Skeletal muscle satellite cell (primary cell): Measurements from ENCODE around the gene AKR1B1.

GRCh38 chr7:131164352-131165105 lies 163.1 kb upstream of the MKLN1 start:
- CAGE, long polyA plus RNA: no peak

DNA sequence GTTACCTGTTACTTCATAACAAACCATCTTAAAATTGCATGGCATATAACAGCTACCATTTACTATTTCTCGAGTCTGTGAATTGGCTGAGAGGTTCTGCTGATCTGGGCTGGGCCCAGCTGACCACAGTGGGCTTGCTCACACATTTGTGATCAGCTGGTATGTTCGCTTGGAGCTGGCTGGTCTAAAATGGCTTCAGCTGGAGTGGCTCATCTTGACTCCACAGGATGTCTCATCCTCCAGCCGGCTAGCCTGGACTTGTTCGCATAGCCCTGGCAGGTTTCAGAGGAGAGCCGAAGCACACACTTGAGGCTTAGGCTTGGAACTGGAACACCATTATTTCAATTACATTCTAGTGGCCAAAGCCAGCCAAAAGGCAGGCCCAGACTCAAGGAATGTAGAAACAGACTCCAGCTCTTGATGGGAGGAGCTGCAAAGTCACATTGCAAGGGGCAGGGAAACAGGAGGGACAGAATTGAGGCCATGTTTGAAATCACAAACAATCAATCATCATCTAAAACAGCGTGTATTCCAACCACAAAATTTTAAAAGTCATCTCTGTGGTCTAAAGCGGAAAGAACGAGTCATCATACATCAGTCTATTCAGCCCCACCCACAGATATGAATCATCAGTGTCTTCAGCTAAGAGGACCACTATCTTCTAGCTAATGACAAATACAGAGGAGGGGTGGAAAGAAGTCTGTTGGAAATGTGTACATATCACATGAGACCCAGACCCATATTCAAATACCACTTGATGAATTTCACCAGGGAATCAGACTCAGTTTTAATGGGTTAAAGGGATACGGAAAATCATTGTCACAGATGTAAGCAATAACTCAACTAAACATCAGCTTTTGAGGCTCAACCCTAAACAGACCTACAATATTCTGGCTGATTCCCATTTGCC lies 139.1 kb upstream of the MKLN1 start:
- CAGE, long polyA plus RNA: no peak

GRCh38 chr7:131414418-131415023 lies 86.8 kb downstream of the MKLN1 start:
- CAGE, long polyA plus RNA: no peak

- CAGE, long polyA plus RNA: no peak
Observed at GRCh38 chr7:131419462-131420547, 92.1 kb downstream of the MKLN1 start.

DNA sequence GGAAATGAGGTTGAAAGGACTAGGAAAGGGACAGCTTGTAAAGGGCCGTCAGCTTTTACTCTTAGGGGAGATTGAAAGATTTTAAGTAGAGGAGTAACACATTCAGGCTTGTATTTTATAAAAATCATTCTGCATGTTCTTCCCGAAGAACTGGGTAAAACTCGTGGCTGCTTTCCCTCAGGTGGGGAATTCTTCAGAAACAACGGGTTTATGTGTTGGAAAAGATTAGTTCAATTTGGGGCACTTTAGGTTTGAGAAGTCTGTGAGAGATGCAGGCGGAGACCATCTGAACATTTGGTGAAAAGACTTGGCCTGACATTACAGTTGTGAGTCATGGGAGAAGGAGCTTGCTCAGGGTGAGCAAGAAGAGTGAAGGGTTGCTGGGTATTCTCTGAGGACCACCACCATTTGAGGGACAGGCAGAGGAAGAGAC lies 88.8 kb downstream of the PODXL start:
- CAGE, long polyA plus RNA: no peak

GRCh38 chr7:131503498-131504625 lies 52.6 kb downstream of the PODXL start:
- CAGE, long polyA plus RNA: no peak

DNA sequence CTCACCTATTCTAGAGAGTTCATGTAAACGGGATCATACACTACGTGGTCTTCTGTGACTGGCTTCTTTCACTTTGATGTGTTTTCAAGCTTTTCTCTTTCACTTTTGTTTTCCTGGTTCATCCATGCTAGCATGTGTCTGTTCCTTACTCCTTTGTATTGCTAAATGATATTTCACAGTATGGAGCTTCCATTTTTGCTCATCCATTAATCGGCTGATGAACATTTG lies 33.8 kb downstream of the PODXL start:
- CAGE, long polyA plus RNA: no peak

DNA sequence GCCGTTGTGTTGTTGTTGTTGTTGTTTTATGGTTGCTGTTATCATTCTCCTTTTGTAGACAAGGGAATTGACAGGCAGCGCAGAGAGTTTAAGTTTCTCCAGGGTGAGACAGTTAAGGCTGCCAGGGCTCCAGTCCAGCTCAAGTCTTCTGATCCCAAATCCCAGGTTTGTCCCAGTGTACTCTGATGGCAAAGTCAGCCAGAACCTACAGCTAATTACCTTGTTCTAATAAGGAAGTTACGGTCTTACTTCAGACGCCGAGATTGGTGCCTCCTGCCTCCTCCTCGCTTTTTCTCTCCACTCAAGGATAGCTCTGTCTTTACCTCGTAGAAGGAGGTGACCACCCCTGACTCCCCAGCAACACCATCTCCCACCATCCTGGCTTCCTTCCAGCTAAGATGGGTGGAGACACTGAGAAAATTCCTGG lies 21.4 kb upstream of the PODXL start:
- CAGE, long polyA plus RNA: no peak

DNA sequence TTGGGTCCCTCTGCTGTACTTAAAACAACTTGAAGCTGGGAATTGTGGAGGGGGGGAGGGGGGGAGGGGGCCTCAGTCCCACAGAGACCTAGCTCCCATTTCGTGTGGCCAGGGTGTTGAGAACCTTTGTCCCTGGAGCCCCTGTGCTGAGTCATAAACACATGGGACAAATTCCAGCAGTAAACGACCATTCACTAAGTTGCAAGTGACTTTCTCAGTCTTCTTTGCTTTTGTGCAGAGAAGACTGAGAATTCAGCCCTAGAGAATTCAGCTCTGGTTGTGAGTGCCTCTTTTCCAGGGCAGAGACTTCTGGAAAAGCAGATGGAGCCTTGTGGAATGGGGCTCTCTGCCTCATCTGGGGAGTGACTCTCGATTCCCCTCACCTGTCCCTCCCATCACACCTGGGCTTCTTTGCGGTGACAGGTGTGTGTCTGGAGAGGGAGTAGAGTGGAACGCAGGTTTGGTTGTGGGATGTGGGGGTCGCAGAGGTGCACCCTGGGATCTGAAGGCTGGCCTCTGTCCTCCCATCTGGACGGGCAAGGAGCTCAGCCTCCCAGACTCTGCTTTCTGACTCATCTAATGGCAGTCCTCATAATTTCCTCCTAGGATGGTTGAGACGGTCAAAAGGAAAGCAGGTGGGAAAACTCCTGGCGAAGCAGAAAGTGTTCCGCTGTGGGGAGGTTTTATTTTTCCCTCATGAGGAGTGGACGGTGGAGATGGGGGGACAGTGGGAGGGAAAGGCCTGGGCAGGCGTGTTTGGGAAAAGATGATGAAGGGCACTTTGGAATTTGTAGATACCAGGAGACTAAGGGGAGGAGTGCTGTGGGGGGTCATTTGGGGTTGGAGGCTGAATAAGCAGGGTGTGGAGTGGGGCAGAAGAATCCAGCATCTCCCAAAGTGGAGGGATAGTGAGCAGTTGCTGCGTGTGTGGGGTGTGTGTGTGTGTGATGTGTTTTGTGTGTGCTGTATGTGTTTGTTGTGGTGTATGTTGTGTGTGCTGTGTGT lies 96.9 kb upstream of the PODXL start:
- CAGE, long polyA plus RNA: no peak

GRCh38 chr7:131691970-131692543 lies 135.6 kb upstream of the PODXL start:
- CAGE, long polyA plus RNA: no peak

DNA sequence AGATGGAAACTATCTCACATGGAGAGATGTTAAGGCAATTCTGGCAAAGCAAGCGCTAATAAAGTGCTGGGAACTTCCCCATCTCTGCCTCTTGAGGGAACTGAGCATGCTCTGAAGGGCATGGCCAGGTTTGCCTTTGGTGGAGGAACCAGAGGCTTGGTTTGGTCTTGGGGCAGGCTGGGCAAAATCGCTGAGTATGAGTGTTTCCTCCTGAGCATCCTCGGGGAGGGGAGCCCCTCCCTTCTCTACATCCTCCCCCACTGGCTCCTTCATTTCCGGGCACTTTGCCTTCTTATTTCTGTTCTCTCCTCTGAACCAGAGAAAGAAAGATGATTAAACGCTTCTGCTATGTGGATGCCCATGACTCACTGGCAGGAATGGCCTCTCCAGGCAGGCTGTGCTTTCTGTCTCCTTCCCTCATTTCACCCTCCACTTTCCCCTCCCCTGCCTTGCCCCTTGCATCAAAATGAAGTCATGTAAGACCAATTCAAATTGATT lies 509.1 kb upstream of the PODXL start:
- CAGE, long polyA plus RNA: no peak

DNA sequence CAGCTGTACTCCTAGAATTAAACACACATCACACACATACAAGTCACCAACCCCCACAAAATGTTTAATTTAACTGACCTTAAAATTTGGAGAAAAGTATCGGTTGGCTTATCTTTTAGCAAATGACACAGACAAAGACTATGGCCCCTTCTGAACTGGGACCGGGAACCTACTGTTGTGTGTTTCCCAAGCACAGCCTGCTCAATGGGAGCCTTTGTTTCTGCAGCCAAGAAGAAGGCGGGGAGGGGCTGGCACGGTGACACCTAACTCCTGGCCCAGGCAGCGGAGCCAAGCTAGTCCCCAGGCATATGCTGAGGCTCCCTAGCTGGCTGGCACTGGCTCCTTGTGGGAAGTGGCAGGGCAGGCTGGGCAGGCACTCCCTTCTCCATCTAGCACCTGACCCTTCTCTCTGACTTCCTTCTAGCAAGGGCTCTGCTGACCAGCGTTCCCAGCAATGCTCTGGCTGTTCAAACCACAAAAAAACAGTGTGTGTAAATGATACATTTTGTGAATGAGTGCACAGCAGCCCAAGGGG lies 325.0 kb downstream of the PLXNA4 start:
- CAGE, long polyA plus RNA: no peak

DNA sequence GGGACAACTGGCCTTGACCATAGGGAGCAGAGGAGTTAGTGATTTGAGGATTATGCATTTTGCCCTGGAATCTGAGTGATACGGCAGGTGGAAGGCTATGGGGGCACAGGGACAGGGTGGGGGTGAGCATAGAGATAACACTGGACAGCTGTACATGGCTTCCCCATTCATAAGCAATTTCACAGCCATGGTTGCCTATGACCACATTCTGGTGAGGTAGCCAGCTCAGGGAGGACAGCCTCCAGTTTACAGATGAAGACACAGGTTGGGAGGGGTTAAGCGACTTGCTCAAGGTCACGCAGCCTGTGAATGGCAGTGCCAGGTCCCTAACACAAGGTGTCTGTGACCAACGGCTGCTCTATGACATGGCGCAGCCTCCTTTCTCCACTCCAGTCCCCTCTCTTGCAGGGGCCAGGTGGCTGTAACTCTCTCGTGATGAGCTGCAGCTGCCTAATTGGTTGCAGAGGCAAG lies 319.5 kb downstream of the PLXNA4 start:
- CAGE, long polyA plus RNA: no peak

GRCh38 chr7:132480501-132481064 lies 95.7 kb downstream of the PLXNA4 start:
- CAGE, long polyA plus RNA: no peak

DNA sequence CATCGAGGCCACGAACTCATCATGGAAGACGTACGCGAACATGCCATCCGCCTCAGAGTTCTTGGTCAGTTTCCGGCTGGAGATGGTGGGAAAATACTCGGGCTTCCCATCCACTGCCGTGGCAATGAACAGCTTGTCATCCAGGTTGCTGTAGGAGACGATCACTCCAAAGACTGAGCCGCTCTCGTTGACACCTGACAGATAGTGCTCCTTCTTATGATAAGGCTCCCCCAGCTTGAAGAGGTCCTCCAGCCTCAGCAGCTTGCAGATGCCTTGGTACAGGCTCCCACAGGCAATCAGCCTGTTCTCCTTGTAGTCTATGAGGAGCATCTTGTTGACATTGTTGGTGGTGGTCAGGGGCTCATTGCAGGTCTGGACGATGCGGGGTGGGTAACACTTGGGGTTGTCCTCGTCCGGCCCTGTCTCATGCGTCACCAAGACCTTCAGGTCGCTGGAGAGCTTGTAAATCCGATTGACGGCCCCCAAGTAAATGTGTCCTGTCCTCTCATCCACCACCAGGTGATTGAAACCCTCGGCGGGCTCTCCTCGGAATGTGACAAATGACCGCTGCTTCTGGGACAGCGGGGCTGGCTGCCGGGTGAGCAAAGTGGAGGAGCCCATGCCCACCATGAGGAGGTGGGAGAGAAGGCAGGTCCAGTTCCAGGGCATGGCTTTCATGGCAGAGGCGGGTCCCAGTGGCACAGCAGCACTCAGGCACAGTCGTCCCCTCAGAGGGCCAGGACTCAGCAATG lies 68.1 kb downstream of the PLXNA4 start:
- CAGE, long polyA plus RNA: no peak

DNA sequence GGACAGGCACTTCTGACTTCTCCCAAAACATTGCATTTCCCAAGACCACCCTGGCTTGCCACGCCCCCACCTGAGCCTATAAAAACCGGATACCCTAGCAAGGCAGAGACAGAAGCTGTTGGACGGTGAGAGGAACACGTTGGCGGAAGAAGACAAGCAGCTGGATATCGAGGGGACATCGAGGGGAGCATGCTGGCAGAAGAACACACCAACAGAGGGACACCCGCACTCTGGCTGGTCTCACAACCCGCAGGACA lies 157.7 kb upstream of the PLXNA4 start:
- CAGE, long polyA plus RNA: no peak

DNA sequence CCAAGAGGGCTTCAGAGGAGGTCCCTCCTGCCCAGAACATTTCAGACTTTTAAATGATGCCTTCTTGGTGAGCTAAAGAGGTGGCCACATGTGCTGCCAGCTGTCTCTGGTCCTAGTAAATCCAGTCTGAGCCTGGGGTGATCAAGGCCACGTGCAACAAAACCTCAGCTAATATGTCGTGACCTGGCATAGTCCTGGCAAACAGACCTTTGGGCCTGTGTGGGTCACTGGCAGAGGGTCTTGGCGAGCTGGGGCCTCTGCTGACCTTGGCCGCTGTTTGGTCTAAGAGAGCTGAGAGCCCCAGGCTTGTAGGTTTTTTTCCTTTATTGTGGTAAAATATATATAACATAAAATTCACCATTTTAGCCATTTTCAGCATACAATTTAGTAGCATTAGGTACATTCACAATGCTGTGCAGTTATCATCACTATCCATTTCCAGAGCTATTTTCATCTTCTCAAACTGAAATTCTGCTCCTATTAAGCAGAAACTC lies 43.4 kb upstream of the SLC35B4 start:
- CAGE, long polyA plus RNA: no peak

GRCh38 chr7:134365312-134366202 lies 48.8 kb upstream of the SLC35B4 start:
- CAGE, long polyA plus RNA: no peak

- CAGE, long polyA plus RNA: no peak
Observed at GRCh38 chr7:134418894-134419390, 40.0 kb downstream of the AKR1B1 start.

DNA sequence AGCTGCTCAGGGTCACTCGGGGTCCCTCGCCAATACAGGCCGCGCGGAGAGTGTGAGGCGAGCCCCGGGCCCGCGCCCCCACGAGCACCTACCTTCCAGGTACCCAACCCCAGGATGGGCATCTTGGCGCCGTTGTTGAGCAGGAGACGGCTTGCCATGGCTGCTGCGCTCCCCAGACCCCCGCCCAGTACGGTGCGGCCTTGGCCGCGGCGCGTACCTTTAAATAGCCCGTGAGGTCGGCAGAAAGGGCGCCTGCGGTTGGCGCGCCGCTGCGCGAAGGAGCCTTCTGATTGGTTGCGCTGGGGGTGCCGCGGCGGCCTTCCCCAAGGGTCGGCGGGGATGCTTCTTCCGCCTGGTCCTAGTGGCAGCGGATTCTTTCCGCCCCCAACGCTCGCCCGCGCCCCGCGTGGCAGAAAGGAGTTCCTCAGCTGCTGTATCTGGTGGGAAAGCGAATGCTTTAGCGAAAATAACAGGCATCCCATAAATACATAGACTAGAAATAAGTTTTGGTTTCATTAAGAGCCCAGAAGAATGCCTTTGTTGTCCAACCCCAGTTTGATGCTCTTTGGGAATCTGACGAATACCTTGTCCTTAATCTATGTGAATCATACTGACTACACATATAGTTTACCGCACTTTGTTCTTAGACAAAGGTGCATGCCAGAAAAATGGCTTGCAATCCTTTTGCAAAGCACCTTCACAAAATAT lies at the start of gene AKR1B1:
Gene AKR1B1, minus strand, starts transcription at position 196 of the 708 bp plus-strand sequence.
- CAGE, long polyA plus RNA: start-site peak on the minus strand centred at position 240 of the sequence, 100 bp wide, 1,634 and 1,006 reads in 2 replicates